Esophagus muscularis mucosa (tissue), 4 donors: ENCODE data around the gene DOC2B.

DNA sequence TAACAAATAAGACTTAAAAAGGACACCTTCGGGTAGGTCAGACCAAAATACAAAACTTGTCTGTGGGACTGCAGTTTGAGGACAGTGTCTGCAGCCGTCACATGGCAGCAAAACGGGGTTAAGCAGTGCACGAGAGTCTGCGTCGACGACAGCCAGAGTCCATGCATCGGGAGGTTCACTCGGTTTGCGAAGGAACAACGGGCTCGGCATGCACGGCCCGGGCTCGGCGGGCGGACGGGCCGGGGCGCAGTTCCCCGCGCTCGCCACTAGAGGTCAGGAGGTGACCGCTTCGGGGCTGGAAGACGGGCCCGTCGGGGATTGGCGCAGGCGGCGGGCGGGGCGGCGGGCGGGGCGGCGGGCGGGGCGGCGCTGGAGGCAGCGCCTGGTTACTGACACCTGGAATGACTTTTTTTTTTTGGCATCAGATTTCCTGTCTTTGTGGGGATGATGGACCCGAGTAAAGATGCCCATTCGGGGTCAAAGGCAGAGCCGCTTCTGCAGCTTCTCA is 6.4 kb downstream of the SCGB1C2 start:
- PRO-cap, result no peak
- RAMPAGE, long total RNA, 4 experiments, result no peak in any of the 4 experiments

GRCh38 chr17:179728-180465 is 1.6 kb downstream of the DOC2B start:
- PRO-cap, result unidirectional peak, plus-strand start at chr17:180094
- RAMPAGE, long total RNA, 4 experiments, result no peak in any of the 4 experiments

DNA sequence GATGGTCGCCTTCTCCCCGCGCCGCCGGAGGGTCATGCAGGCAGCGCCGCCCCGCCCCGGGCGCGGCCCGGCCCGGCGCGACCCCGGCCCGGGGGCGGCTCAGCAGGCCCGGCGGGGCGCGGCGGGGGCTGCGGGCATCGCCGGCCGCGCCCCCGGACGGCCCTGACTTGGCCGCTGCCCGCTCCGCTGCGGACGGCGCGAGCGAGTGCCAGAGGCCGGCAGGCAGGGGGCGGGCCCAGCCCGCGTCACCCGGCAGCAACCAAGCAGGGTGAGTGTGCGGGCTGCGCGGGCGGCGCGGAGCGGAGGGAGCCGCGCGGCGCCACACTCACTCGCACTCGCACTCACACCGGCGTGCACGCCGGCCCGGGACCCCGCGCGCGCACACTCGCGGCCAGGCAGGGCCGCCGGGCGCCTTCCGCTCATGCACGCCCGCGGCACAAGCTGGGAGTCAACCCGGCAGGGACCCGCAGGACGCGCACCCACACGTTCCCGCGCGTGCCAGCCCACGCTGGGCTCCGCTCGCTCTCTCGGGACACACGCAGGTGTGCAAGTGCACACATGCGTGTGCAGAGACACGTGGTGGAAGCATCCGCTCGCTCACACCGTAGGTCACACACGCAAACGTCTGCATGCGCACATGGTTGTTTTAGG is at the start of gene DOC2B:
Gene DOC2B, minus strand, starts transcription at position 207 of the 651 bp plus-strand sequence.
- PRO-cap, result bidirectional peak, plus-strand start at position 334 of the sequence, minus-strand start at position 188 of the sequence
- RAMPAGE, long total RNA, 4 experiments, result no peak in any of the 4 experiments

- PRO-cap, result no peak
- RAMPAGE, long total RNA, 4 experiments, result no peak in any of the 4 experiments
Measured at GRCh38 chr17:205100-205555, 23.7 kb upstream of the DOC2B start.

- PRO-cap, result no peak
- RAMPAGE, long total RNA, 4 experiments, result no peak in any of the 4 experiments
Measured at GRCh38 chr17:245192-245813, 63.9 kb upstream of the DOC2B start.

GRCh38 chr17:304323-304907 is 48.2 kb downstream of the RPH3AL start:
- PRO-cap, result bidirectional peak, plus-strand start at chr17:304721, minus-strand start at chr17:304674
- RAMPAGE, long total RNA, 4 experiments, result no peak in any of the 4 experiments

- PRO-cap, result no peak
- RAMPAGE, long total RNA, 4 experiments, result no peak in any of the 4 experiments
Measured at GRCh38 chr17:310951-311319, 41.7 kb downstream of the RPH3AL start.

DNA sequence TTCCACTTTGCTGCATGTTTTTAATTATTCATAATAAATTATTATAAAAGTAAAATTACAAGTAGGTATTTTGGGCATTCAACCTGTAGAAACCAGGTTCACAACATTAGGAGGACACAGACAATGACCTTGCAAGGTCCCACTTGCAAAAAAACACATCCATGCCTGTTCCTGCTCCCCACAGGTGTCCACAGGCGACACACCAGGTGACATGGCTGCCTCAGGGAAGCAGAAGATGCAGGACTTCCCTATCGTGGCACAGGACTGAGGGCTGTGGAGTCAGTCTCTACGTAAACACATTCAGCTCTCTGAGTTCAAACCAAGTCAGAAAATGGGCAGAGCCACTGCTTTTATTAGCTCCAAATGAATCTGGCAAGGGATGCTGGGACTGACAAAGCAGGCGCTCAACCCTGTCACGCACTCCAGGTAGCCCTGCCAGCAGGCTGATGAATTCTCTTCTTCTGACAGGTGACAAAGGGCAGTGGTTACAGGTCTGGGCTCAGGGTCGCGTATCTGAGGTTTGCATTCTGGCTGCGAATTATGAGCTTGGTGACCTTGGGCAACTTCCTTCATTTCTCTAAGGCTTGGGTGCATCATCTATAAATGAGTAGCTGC is 9.5 kb downstream of the RPH3AL start:
- PRO-cap, result no peak
- RAMPAGE, long total RNA, 4 experiments, result no peak in any of the 4 experiments

GRCh38 chr17:385718-386616 is 24.2 kb upstream of the C17orf97 start:
- PRO-cap, result unidirectional peak, minus-strand start at chr17:386153
- RAMPAGE, long total RNA, 4 experiments, result start-site peak on the minus strand in 3 of 4 experiments, at chr17:386210-386298 at its widest, 20 to 69 reads per replicate

- PRO-cap, result unidirectional peak, minus-strand start at chr17:790495
- RAMPAGE, long total RNA, 4 experiments, result no peak in any of the 4 experiments
Measured at GRCh38 chr17:789843-790672, 7.9 kb downstream of the MRM3 start.

DNA sequence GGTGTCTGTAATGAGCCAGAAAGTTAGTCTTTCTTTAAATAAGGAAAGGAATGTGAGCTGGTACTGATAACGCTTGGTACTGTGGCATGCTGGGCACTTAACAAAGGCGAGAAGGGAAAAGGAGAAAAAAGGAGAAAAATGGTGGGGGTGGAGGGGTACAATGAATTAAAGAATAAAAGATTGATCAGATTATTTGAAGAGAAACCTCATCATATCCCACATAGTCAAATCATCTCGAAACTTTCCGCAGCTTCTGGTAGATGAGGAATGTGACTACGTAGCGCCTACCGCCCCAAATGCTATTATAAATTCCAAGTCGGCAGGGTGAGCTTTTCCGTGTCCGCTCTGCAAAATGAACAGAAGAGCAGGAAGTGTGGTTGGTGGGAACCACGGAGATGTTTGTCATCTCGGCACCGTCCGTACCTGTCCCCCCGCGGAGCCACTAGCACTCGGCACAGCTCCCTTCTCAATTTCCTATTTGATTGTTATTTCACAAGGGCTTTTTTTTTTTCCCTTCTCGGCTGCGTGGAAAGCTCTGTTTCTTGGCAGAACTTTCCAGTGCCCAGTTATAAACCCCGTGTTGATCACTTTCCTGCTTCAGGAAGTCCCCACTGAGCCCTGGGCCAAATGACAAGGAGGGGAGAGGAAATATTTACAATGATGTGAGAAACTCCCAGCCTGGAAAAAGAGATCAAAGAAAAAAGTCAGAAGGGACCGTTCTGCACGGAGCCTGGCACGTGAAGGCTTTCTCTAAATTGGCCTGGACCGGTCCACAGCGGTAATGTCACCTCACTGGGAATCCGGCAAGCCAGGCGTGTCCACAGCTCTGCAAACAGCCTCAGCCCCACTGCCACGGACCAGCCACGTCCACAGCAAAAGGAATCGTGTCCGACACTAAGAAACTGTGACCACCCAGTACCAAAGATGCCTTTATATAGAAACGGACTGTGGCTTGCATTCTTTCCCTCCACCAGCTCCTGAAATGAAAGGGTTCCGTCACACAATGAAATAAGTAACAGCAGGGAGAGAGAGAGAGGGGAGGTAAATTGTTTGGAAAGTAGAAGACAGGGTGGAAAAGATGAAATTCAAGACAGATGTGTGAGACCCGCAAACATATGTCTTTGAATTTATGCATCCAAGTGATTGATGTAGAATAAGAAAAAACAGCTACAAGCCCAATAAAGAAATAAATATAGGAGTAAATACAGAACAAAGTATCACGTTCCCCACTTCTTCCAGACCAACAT is 65.0 kb downstream of the MRM3 start:
- PRO-cap, result unidirectional peak, minus-strand start at position 906 of the sequence; unidirectional peak, minus-strand start at position 983 of the sequence
- RAMPAGE, long total RNA, 4 experiments, result no peak in any of the 4 experiments

GRCh38 chr17:869514-870666 is 87.7 kb downstream of the MRM3 start:
- PRO-cap, result bidirectional peak, plus-strand start at chr17:870144, minus-strand start at chr17:869931; unidirectional peak, minus-strand start at chr17:870316; unidirectional peak, minus-strand start at chr17:870362
- RAMPAGE, long total RNA, 4 experiments, result no peak in any of the 4 experiments

DNA sequence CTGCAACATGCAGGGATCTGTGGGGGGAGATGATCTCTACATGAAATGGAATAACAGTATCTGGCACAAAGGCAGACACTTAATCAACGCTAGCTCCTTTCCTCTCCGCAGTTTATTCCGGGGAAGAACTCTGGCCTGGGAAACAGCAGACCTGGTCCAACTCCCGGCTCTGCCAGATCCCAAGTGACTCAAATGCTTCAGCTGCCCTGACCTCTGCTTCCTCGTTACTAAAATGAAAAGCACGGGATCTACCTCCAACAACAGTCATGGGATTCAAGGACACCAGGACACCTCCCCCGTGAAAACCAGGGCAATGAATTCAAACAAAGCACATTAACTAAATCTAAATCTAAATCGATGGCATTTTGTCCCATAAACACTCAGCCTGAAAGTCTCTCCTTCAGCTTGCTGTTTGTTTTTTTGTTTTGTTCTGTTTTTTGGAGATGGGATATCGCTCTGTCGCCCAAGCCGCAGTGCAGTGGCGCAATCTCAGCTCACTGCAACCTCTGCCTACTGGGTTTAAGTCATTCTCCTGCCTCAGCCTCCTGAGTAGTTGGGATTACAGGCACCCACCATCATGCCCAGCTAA is 78.2 kb downstream of the NXN start:
- PRO-cap, result bidirectional peak, plus-strand start at position 257 of the sequence, minus-strand start at position 185 of the sequence
- RAMPAGE, long total RNA, 4 experiments, result no peak in any of the 4 experiments

GRCh38 chr17:917971-918650 is 61.5 kb downstream of the NXN start:
- PRO-cap, result no peak
- RAMPAGE, long total RNA, 4 experiments, result no peak in any of the 4 experiments

GRCh38 chr17:924826-925497 is 54.6 kb downstream of the NXN start:
- PRO-cap, result no peak
- RAMPAGE, long total RNA, 4 experiments, result no peak in any of the 4 experiments

GRCh38 chr17:1011849-1012245 is 14.9 kb downstream of the TIMM22 start:
- PRO-cap, result no peak
- RAMPAGE, long total RNA, 4 experiments, result no peak in any of the 4 experiments

GRCh38 chr17:1050180-1051207 is 53.6 kb downstream of the TIMM22 start:
- PRO-cap, result no peak
- RAMPAGE, long total RNA, 4 experiments, result start-site peak on the minus strand in 1 of 4 experiments, at chr17:1050056-1051049 at its widest, 12 reads per replicate

DNA sequence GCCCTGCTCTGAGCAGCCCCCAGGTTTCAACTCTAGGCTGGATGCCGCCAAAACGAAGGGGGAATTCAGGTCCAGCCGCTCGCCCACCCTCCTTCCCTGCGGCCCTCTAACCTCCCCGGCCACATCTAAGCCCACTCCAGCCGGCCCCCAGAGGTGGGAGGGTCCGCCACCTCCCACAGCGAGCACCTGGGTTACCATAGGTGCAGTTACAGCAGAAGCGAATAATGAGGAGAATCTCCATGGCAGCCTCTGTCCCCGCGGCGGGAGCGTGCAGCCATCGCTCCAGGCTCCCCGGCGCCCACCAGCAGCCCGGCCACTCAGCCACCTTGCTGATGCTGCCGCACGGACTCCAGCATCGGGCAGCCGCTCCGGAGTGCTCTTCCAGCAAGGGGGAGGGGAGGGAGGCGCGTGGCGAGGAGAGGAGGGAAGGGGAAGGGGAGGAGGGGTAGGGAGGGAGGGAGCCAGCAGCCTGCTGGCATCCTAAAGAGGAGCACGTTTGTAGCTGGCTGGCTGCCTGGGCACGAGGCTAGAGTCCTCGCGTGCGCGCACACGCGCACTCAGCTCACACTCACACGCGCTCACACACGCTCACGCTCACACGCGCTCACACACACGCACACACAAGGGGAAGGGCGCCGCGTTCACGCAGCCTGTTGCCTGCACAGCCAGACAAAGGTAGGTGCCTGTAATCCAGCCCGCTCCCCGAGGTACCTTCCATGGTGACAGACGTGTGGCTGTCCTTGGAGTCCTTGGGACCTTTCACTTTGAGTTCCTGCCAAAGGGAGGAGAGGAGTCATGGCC is 81.9 kb downstream of the TIMM22 start:
- PRO-cap, result no peak
- RAMPAGE, long total RNA, 4 experiments, result no peak in any of the 4 experiments

- PRO-cap, result unidirectional peak, plus-strand start at chr17:1108645
- RAMPAGE, long total RNA, 4 experiments, result no peak in any of the 4 experiments
Measured at GRCh38 chr17:1108598-1108714, 71.3 kb downstream of the ABR start.

GRCh38 chr17:1122723-1123337 is 57.0 kb downstream of the ABR start:
- PRO-cap, result no peak
- RAMPAGE, long total RNA, 4 experiments, result no peak in any of the 4 experiments